Bile duct (tissue), 1 donor: ENCODE data around the genes SLC7A14 and GHSR.

- PRO-cap = no peak
Observed at GRCh38 chr3:170585809-170586418, at the start of gene SLC7A14. Gene SLC7A14, minus strand, starts transcription at chr3:170586075.

DNA sequence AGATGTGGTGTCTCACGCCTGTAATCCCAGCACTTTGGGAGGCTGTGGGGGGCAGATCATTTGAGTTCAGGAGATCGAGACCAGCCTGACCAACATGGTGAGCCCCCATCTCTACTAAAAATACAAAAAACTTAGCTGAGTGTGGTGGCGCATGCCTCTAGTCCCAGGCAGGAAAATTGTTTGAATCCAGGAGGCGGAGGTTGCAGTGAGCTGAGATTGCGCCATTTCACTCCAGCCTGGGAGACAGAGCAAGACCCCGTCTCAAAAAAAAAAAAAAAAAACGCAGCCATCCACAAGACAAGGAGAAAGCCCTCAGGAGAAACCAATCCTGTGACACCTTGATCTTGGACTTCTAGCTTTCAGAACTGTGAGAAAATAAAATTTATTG is 40.1 kb upstream of the SLC7A14 start:
- PRO-cap = no peak

DNA sequence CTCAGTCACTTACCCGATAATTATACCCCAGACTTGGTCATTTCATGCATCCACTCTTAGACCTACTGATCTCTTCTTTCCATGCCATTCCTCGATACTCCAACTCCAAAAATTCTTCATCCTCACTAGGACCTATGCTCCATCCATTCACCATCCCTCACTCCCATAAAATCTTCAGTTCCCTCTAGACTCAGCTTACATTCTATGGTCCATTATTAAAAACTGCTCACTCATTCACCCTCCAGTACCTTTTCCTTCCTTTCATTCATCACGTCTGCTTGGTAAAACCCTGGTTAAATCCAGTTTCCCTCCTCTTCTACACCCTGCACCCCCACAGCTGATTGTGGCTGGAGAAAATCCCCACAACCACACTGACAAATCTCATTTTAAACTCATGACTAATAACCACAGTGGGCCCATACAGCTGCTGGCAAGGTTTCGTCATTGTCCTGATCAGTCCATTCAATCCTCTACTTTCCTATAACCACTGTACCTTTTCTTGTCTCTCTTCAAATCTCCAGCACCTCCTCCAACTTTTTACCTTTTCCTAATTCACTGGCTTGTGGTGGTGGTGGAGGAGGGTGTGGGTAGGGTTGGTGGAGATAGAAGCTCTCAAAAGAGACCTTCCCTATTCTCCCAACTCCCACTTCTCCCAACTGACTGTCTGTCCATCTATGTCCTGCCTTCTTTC is 140.7 kb upstream of the SLC7A14 start:
- PRO-cap = no peak

DNA sequence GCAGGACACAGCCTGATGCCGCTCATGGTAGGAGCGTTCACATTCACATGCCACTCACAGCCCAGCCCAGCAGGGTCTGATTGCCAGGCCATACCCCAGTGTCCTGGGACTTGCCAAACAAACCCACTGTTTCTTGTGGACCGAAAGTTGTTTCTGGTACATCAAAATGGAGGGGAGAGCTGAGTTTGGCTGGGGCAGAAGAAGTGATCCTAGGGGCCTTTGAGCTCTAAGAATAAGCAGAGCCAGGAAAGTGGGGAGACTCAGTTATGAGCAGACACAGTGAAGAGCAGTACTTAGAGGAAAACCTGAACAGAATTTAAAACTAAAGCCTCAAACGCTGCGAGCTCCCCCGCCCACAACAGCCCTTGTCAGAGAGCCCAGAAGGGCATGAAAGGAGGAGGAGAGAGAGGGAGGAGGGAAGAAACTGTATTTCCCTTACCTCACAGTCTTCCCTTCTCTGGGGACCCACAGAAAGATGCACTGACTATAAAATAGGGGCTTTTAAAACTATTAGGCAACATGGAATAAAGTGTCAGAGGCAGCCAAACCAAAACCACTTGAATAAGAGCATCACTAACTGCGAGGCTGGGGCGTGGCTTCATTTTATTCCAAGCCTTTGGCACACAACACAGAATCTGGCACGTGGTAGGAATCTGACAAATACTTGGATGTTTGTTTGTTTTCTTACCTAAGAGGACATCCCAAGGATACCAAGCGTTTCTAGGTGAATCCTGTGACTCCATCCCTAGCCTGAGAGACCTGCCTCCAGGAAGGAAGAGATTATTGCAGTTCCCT is 129.0 kb downstream of the RPL22L1 start:
- PRO-cap = no peak

DNA sequence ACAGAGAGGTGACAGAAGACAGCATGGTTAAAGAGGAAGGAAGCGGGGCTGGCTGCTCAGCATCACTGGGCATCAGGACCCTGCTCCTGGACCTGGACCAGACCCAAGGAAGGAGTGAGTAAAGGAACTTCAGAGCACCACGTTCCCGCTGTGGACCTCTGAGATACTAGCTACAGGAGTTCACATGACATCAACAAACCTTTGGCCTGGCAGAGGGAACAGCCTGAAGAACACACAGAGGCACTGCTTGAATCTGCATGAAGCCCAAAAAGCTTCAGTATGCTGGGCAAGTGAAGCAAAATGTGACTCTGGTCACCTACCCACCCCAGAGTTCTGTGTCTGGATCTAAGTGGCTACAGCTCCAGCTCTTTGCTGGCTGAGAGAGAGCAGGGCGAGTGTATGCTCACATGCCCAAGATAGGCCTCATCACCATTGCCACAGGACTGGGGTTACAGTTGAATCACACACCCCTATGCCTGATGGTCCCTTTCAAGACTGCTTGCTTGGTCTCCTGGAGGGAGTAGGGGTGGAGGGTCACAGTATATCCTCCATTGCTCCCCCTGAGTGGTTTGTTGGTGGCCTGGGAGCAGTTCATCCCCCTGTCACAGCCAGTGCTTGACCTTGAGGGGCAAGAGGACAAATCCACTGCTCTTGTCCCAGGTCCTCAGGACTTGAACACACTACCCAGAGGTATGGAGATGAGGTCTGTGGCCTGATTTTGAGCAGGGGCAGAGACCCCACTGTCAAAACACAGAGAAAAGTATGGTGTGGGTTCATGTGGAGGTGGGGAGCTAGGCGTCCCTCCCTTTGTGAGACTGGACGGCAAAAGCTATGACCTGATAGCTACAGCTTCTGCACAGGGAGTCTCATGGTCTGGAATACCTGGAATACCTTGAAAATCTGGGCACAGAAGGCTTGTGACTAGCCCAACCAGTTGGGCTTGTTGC is 37.9 kb downstream of the SLC2A2 start:
- PRO-cap = no peak

DNA sequence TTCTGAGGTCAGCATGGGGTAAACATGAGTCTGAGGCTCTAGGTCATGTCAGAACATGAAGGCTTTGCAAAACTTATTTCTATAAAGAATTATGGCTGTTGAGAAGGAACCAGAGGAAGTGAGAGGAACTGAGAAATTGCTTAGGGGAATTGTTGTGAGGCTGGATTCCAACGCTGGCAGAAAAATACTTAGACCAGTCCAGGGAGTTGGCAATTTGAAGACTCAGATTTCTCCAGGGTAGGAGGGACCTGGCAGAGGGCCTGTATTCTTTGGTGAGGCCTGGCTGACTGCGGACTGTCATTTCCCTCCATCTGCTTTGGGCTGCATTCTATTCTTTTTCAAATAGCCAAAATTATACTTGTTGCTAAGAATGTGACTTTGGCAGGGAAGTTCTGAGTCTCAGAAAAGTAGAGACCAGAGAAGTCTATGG is 155.4 kb downstream of the PLD1 start:
- PRO-cap = no peak

DNA sequence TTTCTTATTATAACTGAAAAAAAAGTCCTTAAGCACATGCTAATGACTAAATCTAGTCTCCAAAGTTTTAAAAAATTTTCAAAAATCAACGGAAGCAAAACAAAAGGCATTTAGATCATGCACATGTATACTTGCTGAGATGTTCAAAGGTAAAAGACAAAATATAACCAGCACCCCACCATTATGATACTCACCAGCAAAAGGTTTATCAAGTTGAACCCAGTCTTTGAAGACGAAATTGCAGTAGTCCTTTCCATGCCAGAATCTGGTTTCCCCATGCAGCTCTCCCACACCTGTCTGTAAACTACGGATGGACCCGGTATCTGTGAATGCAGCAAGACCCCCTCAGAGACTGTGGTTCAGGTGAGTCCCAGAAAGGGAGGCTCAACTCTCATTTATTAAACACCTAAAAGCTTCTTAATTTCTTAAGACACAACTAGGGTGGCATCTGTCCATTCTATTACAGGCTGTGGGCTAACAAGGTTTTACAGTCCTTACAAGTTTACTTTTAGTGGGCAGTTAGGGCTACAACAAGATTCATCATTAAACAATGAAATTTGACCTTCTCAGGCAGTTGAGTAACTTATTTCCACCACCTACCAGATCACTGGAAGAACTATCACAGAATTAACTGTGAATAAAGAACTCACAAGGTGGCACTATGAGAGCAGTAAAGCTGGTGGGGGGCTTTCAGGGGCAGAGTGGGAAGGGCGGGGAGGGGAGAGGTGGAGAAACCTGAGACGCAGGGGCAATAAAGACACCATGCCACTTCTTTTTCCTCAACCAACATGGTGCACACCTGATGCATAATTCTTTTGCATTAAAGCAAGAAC is 132.7 kb downstream of the PLD1 start:
- PRO-cap = no peak

GRCh38 chr3:171758272-171758783 is 52.0 kb downstream of the PLD1 start:
- PRO-cap = unidirectional peak, minus-strand start at chr3:171758346

DNA sequence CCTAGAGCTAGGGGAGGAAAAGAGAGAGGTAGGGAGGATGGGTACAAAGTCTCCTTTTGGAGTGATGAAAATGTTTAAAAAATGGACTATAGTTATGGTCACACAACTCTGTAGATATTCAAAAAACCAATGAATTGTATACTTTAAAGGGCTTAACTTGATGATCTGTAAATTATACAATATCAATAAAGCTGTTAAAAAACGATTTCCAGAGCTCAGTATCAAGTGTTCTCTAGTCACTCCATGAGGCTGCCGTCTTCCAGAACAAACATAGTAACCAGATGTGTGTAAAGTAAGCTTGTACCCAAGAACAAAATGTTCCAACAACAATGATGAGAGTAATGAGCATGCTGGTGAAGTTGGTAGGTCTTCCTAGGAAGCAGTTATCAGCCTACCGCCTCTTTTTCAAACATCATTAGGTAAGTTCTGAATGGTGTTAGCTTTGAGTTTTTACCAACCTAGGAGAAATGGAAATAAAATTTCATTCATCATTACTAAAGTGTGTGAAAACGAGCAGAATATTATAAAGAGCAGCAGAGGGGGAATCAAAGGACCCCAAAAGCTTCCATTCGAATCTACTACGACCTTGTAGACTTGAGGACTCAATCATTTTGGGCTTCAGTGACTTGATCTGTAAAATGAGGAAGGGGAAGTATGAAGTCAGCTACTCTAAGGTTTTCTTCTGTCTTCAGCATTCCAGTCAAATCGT is 45.1 kb downstream of the PLD1 start:
- PRO-cap = no peak

DNA sequence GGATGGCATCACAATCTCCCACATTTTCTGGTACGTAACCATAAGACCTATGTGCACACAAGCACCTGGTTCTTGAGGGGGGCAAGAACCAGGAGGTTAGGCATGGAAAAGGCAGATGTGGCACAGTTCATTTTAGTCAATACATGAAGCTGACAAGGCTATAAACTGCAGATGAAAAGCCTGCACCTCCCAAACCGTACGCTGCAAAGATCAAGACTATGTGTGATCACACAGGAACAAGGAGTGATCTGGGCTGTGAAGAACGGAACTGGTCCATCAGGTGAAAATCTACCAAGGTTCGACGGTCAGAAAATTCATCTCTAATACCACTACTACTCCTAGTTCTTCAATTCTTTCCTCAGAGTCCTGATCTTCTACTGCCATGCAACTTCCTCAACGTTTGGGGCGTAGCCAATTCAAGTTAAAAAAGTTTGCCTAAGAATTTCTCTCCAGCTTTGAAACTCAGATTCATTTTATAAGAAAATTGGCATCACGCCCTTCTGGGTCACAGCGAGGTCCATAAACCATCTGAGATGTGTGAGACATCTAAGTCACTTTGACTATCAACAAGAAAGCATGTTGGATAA is 41.9 kb downstream of the PLD1 start:
- PRO-cap = no peak

- PRO-cap = no peak
Observed at GRCh38 chr3:172041369-172041852, 2.0 kb downstream of the FNDC3B start.

GRCh38 chr3:172063851-172064323 is 24.5 kb downstream of the FNDC3B start:
- PRO-cap = no peak

DNA sequence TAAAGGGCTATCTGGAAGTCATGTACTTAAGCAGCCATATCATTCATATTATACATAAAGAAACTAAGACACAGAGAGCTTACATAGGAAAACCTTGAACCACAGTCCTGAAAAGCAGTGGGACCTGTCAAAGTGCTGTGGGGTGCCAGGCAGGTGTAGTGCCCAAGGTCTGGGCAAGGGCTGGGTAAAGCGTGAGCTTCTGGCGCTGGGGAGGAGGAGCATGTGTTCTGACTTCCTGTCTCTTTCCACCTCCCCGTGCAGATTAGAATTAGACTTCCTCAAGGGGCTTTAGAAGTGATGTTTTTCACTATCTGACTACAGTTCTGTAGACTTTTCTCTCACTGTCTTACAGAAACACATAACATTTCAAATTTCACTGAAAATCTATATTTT is 63.1 kb downstream of the FNDC3B start:
- PRO-cap = no peak

GRCh38 chr3:172256342-172256904 is 191.8 kb downstream of the GHSR start:
- PRO-cap = no peak

- PRO-cap = no peak
Observed at GRCh38 chr3:172362411-172362862, 85.8 kb downstream of the GHSR start.

- PRO-cap = no peak
Observed at GRCh38 chr3:172448302-172448903, at the start of gene GHSR. Gene GHSR, minus strand, starts transcription at chr3:172448456.

DNA sequence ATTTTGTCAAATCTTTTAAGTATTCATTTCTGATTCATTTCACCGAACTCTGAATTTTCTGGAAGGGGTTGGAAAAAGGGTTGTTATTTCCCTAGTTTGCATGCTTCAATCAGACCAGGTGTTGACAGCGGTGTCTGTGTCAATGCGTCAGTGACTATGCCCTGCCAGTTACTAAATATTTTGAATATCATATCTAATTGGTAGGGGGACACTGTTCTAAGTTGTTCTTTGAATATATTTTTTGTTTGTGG is 62.7 kb upstream of the TNFSF10 start:
- PRO-cap = no peak

GRCh38 chr3:172595973-172596437 is 72.8 kb upstream of the TNFSF10 start:
- PRO-cap = unidirectional peak, minus-strand start at chr3:172596134

- PRO-cap = no peak
Observed at GRCh38 chr3:172600969-172601596, 77.9 kb upstream of the TNFSF10 start.

GRCh38 chr3:172680393-172680924 is 30.4 kb downstream of the NCEH1 start:
- PRO-cap = no peak